HT1080 (cell line): Measurements from ENCODE around the genes CDC42BPA, C1orf35, MRPL55 and TRIM17.

DNA sequence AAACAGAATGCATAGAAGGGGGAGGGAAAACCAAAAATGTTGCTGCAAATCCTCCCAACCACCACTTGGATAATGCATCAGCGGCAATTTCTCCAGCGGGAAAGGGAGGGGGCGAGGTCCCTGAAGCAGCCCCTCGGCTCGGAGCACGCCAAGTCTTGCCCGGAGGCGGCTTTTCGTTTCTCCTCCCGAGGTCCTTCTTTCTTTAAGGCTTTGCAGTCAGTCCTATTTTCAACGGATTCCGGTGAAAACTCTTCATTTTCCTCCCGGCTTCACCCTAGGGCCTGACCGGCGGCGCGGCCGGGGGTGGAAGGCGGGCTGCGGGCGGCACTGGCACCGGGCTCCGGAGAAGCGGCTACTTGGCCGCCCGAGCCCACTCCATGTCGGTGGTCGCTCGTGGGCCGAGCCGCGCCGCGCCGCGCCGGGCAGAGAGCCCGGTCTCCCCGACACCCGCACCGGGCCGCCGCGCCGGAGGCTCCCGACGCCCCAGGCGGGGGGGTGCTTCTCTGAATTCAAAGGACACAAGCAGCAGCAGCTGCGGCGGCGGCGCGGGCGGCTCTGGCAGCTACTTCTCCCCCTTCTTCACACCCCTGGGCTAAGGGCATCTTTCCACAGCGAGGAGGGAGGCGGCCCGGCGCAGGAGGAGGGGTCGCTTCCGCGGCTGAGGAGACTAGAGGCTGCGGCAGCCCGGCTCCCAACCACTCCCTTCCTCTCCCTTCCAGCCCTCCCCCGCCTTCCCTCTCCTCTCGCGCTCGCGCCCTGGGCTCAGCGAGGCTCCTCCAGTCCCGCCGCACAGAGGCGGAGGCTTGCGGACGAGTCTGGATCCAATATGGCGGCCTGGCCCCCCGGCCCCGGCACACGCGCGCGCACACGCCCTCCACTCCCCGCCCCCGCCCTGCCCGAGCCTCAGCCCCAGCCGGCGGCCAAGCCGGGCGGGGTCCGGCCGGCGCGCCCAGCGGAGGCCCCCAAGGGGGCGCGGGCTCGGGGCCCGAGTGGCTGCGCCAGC is at the start of gene CDC42BPA:
Gene CDC42BPA, minus strand, starts transcription at position 828 of the 1,003 bp plus-strand sequence.
RAMPAGE:
- cytosol, long total RNA, result no peak
- long total RNA, result no peak
- nucleus, long total RNA, result no peak

DNA sequence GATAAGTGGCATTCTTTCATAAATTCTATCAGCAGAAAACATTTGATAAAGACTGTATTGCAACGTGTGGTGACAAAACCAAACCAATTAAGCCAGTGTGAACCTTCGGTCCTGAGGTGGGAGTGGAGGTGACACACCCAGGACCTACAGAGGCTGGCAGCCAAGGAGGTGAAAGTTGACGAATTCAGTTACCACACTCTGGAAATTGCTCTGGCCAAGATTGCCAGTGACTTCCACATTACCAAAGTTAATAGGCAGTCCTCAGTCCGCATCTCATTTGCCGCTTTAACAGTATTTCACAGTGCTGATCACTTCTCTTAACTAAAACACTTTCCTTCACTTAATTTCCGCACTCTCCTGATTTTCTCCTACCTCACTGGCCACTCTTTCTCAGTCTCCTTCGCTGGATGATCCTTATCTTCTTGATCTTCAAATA is 5.0 kb upstream of the CDC42BPA start:
RAMPAGE:
- cytosol, long total RNA, result no peak
- long total RNA, result no peak
- nucleus, long total RNA, result no peak

RAMPAGE:
- cytosol, long total RNA, result no peak
- long total RNA, result no peak
- nucleus, long total RNA, result no peak
Measured at GRCh38 chr1:227560476-227561085, 2.8 kb upstream of the ZNF678 start.

DNA sequence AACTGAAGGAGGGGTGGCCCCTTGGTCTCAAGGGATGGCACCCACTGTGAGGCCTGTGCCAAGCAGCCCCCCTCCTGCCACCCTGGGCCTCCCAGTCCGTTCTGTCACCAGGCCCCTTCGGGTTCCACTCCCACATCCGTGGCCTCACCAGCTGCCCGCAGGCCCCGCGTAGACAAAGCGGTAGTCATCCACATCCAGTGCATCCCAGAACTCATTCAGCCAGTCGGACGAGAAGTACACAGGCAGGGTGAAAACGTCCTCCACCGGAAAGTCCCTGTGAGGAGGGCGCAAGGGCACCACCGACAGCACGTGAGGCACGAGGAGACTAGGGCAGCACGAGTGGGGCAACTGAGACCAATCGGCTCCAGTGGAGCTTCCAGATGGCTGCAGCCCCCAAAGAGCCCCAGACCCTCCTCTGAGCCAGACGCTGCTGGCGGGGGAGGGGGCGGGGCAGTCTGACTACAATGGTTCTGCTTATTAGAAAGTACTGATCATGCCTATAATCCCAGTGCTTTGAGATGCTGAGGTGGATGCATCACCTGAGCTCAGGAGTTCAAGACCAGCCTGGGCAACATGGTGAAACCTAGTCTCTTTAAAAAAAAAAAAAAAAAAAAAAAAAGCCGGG is 1.2 kb downstream of the JMJD4 start:
RAMPAGE:
- cytosol, long total RNA, result no peak
- long total RNA, result no peak
- nucleus, long total RNA, result no peak

RAMPAGE:
- cytosol, long total RNA, result no peak
- long total RNA, result no peak
- nucleus, long total RNA, result no peak
Measured at GRCh38 chr1:227734384-227734953, 633 bp downstream of the JMJD4 start.

DNA sequence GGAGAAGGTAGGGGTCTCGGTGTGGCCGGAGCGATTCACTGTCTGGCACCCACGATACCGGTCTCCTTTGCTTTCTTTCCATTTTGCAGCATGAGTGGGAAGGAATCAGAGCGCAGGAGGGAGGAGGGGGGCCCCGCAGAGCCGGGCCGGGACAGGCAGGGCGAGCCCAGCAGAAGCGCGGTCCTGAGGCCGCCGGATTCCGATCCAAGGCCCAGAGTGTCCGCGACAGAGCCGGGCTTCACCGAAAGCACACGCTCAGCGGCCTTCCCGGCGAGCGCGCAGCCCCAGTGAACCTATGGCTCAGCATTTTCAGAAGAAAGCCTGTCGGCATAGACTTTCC is 28.0 kb upstream of the PRSS38 start:
RAMPAGE:
- cytosol, long total RNA, result no peak
- long total RNA, result no peak
- nucleus, long total RNA, result no peak

GRCh38 chr1:227892494-227893095 is 55.1 kb downstream of the WNT9A start:
RAMPAGE:
- cytosol, long total RNA, result no peak
- long total RNA, result no peak
- nucleus, long total RNA, result no peak

RAMPAGE:
- cytosol, long total RNA, result no peak
- long total RNA, result no peak
- nucleus, long total RNA, result no peak
Measured at GRCh38 chr1:227945404-227946120, 2.2 kb downstream of the WNT9A start.

DNA sequence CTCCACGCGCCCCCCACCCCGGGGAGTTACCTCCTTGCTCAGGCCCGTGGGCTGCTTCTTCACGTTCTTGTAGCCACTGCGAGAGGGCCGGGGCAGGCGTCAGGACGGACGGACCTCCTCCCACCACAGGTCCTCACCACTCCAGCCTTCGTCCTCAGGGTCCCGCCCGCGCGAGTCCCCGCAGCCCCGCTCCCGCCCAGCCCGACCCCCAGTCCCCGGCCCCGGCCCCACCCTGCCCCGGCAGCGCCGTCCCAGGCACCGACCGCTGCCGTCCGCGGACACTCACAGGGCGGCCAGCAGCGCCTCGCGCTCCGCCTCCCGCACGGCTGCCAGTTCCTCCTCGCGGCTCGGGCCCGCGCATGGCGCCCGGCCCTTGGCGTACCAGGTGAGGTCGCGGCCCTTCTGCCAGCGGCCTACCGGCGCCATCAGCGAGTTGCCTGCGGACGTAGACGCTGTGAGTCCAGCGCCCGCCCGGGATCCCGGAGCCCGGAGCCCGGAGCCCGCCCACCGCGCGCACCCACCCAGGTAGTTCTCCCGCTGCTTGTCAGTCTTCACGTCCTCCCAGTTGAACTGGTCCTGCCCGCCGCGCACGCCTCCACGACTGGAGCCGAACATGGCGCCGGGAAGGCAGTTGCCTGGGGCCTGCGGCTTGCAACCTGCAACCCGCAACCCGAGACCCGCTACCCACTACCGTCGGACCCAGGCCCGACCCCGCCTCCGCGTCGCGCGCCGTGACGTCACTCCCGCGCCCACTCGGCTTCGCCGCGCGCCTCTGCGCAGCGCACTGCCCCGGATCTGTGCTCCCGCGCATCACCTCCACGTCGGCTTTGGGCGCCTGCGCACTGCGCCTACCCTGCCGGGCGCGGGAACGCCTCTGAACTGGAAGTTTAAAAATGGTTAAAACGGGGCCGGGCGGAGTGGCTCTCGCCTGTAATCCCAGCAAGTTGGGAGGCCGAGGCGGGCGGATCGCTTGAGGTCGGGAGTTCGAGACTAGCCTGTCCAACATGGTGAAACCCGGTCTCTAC is at the start of gene C1orf35:
Gene C1orf35, minus strand, starts transcription at position 713 of the 1,025 bp plus-strand sequence.
RAMPAGE:
- cytosol, long total RNA, result start-site peak on the minus strand centred at position 503 of the sequence, 140 bp wide, 21 and 21 reads in 2 replicates; start-site peak on the minus strand centred at position 691 of the sequence, 62 bp wide, 82 and 137 reads in 2 replicates; start-site peak on the plus strand centred at position 837 of the sequence, 48 bp wide, 16 and 12 reads in 2 replicates
- long total RNA, result start-site peak on the minus strand centred at position 418 of the sequence, 103 bp wide, 9 reads; start-site peak on the minus strand centred at position 690 of the sequence, 74 bp wide, 43 reads
- nucleus, long total RNA, result no peak

GRCh38 chr1:228108203-228108648 is 873 bp downstream of the MRPL55 start:
RAMPAGE:
- cytosol, long total RNA, result no peak
- long total RNA, result no peak
- nucleus, long total RNA, result no peak

DNA sequence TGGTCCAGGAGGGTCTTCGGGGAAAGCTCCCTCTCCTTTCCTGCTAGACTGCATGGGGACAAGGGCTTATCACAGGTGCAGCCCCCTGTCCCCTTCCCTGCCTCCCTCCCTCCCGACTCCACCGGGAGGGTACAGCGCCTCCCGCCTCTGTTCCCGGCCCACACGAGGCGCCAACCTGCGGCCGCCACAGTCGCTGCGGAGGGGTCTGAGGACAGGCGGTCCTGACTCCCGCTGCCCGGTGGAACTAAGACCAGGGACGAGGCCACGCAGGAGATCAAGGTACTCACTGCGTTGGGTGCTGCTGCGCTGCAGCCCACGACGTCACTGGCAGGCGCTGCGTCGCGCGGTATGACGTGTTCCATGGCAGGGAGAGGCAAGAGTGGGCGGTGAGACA is at the start of gene MRPL55:
Gene MRPL55, minus strand, starts transcription at position 326 of the 394 bp plus-strand sequence.
RAMPAGE:
- cytosol, long total RNA, result start-site peak on the minus strand centred at position 305 of the sequence, 58 bp wide, 431 and 802 reads in 2 replicates
- long total RNA, result start-site peak on the minus strand centred at position 308 of the sequence, 32 bp wide, 202 reads
- nucleus, long total RNA, result no peak

DNA sequence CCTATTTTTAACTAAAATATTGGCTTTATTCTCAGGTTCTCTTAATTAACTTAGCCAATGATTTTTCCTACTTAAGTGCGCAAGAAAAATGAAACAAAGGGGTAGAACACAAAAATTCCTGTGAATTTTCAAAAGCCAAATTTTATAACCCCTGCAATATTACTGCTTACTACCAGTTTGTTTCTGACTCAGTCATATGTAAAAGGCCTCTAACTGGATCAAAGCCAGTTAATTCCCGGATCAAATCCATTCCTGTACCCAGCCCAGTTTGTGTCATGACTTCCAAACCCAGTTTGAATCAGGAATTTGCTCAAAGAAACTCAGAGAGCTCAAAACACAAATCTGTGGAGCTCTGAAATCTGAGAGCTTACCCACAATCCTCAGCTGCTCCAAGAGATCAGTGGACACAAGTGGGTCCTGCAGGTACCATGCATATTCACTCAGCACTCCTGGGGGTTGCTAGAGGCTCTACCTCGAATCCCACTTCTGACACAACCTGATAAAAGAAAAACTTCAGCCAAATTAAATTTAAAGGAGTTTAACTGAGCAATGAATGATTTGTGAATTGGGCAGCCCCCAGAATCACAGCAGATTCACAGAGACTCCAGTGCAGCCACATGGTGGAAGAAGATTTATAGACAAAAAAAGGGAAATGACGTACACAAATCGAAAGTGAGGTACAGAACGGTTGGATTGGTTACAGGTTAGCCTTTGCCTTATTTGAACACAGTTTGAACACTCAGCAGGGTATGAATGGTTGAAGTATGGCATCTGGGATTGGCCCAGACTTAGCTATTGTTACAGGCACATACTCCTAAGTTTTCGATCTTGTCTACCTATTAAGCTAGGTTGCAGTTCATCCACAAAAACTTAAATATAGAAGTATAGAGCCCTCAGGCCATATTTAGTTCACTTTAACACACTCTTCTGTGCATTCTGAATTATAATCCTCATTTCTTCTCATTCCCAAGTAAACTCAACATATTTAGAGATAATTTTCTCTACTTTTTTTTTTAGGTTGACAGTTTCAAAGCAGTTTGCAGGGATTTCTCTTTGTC is 11.9 kb upstream of the MRPL55 start:
RAMPAGE:
- cytosol, long total RNA, result no peak
- long total RNA, result start-site peak on the minus strand centred at position 623 of the sequence, 35 bp wide, 36 reads
- nucleus, long total RNA, result no peak

RAMPAGE:
- cytosol, long total RNA, result no peak
- long total RNA, result no peak
- nucleus, long total RNA, result no peak
Measured at GRCh38 chr1:228148141-228149290, 1.2 kb upstream of the GJC2 start.

GRCh38 chr1:228154188-228154547 is 4.4 kb downstream of the GJC2 start:
RAMPAGE:
- cytosol, long total RNA, result no peak
- long total RNA, result no peak
- nucleus, long total RNA, result no peak

RAMPAGE:
- cytosol, long total RNA, result no peak
- long total RNA, result no peak
- nucleus, long total RNA, result no peak
Measured at GRCh38 chr1:228164067-228165204, 1.2 kb upstream of the IBA57 start.

DNA sequence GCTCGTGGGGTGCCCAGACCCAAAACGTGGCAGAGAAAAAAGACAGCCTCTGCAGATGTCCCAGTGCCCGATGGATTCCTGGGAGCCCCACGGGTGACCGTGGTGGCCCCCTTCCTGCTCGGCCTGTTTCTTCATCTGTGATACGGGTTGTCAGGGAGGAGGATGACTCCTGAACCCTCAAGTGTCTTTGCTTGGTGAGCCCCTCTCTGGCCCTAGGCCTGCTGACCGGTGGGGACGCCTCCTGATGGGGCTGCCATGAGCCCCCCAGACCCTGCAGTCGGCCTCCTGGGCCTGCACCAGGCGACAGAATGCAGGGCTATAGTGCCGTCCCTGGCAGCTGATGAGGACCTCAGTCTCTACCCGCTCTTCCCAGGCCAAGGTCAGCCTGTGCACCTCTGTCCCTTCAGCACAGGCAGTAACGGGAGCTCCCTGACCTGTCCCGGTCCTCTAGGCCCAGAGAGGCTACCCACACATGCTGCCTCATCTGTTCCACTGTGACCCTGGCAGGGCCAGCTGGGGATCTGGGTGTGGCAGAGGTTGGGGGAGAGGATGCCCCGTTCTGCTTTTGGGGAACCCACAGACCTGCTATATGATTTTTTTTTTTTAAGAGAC is 1.3 kb downstream of the OBSCN start:
RAMPAGE:
- cytosol, long total RNA, result no peak
- long total RNA, result no peak
- nucleus, long total RNA, result no peak

GRCh38 chr1:228209641-228210798 is 2.2 kb downstream of the OBSCN start:
RAMPAGE:
- cytosol, long total RNA, result no peak
- long total RNA, result no peak
- nucleus, long total RNA, result no peak

DNA sequence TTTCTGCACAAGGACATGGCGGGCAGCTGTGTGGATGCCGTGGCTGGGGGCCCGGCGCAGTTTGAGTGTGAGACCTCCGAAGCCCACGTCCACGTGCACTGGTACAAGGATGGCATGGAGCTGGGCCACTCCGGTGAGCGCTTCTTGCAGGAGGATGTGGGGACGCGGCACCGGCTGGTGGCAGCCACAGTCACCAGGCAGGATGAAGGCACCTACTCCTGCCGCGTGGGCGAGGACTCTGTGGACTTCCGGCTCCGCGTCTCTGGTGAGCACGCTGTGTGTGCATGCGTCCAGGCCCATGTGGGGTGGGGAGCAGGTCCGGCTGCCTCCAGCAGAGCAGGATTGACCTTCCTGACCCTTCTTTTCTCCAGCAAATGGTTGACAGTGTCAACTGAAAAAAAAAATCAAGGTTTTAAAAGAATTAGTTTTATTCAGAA is 9.2 kb downstream of the OBSCN start:
RAMPAGE:
- cytosol, long total RNA, result no peak
- long total RNA, result no peak
- nucleus, long total RNA, result no peak

GRCh38 chr1:228370098-228370476 is 36.5 kb downstream of the TRIM11 start:
RAMPAGE:
- cytosol, long total RNA, result no peak
- long total RNA, result no peak
- nucleus, long total RNA, result no peak

DNA sequence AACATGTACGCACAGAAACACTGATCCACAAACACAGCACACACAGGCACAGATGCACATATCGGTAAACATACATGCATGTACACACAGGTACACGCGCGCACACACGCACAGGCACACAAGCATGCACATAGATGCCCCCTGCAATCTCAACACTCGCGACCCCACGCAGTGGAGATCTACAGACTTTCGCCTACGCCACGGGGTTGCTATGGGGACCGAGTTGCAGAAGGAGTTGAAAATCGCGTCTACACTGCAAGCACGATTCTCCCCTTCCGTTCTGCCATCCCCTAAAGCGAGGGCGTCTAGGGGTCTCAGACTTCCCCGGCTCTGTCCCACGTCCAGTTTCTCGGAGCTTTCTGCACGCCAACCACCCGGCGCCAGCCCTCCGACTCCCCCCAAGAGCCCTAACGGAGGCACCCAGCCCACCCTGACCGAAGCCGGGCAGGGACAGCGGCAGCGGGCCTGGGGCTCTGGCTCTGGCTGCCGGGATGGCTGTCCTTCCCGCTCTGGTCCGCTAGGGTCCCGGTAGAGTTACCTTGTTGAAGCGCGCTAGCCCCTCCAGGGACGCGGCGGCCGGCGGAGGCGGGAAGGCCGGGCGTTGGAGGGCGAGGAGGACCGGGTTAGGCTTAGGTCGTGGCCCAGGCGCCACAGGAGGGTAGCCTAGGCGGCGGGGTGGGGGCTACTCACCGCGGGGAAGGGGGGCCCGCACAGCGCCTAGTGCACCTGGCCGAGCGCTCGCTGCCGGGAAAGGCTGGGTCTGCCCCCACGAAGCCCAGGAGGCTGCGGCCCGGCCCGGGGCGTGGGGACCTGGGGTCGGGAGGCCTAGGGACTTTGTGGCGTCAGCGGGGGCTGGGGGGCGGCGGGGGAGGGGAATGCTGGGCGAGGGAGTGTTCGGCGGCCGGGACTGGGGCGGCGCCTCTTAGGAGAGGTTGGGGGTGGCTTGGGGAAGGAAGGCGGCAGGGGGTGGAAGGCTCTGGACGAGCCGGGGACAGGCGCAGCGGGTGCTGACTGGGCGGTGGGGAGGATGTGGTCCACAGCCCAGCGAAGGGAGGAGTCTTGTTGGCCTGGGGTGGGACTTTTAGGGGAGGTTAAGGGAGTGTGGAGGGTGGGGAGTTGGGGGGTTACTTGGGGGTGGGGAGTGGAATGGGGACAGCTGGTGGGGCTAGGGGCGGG is at the start of gene TRIM17:
Gene TRIM17, minus strand, starts transcription at position 1,013 of the 1,176 bp plus-strand sequence.
RAMPAGE:
- cytosol, long total RNA, result no peak
- long total RNA, result no peak
- nucleus, long total RNA, result no peak